Renal cortical epithelial cell (primary cell): ENCODE measurements around the gene TCTN2.

- RRBS: no CpG with 5 or more reads among the region's 6 CpGs
These were observed 826 bp downstream of the GTF2H3 start for GRCh38 chr12:123634375-123634934.

- RRBS: under 1% methylated on average over 34 of the region's 60 CpGs
These were observed at the start of gene TCTN2 for GRCh38 chr12:123670753-123671936. Gene TCTN2, plus strand, starts transcription at chr12:123671113.

DNA sequence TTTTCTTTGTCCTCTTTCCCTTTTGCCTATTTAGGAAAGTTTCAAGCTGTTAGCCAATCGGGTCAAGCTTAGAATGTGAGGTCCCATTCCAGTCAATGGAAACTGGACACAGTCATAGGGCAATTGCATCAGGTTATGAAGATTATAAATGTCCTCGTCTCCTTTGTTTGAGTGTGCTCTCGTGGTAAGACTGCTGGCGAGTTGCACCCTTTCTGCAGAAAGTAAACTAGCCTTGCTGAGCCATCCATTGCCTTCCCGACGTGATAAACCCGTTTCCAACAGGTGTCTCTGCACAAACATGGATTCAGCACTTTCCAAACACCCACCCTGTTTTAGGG, 30.9 kb downstream of the CCDC92 start:
- RRBS: no CpG with 5 or more reads among the region's 7 CpGs

- RRBS: 1% methylated on average over 4 of the region's 4 CpGs
These were observed 272 bp downstream of the ZNF664 start for GRCh38 chr12:123973450-123973523.

DNA sequence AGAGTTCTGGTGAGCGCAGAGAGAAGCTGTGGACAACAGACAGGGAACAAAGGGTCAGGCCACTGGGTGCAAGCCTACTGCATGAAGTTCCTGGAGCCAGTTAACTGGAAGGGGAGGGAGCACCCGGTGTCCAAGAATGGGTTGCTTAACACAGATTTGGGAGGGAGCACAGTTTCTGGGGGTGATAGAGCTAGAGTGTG, 30.9 kb downstream of the ZNF664 start:
- RRBS: no CpG with 5 or more reads among the region's 2 CpGs

DNA sequence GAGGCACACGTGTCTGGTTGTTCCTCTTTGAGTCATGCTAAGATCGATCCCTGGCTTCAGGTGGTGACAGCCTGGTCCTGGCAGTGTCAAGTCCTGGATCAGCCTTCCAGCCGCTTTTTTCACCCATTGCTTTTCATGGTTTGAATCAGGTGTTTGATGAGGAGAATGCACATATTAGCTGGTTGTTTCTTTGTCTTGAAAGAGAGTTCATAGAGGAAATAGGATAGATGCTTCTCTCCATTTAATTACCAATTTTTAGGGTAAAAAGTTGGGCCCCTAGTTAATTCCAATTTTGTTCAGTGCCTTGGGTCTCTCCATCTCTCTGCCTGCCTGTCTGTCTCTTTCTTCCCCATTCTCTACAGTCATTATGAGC, 35.3 kb downstream of the ZNF664 start:
- RRBS: no CpG with 5 or more reads among the region's 3 CpGs

DNA sequence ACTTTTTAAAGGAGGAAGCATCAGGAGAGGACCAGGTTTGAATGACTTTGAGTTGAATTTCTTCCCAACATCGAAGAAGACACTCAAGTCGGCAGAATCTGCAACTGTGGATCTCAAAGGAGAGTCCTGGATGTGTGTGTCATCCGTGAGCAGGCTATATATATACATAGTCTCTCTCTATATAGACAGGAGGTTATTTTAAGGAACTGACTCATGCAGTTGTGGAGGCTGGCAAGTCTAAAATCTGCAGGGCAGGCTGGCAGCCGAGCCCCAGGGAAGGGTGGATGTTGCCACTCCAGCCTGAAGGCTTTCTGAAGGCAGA, 53.7 kb downstream of the ZNF664 start:
- RRBS: no CpG with 5 or more reads among the region's 4 CpGs

DNA sequence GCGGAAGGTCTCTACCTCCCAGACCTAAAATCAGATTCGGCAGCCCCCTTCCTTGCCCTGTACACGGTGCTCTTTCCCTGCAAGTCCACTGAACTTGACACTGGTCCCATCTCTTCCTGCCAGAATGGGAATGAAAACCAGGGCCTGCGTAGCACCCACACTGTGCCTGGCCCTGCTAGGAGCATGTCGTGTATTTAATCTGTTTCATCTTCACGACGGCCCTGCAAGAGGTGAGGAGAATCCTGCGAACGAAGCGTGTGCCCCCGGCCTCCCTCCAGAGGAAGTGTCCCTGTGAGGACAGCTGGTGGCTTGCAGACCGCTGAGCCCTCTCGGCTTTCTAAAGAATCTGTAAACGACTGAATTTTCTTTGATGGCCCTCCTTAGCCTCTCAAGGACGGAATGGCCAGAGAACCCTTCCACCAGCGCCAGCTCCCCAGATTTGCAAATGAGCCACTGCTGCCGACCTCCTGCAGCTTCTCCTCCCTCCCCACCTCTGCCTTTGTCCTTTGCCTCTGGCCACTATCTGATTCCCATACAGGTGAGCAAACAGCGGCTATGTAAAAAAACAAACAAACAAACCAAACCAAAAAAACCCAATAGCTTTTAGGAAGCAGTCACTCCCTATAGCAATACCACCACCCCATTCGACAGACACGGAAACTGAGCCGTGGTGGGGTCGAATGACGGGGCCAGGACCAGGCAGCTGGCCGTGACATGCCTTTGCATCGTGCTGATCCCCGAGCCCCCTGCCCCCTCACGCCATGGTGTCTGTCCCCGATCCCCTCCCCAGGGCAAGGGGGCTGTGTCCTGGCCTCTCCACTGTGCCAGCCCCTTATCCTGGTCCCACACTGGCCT, 23.4 kb downstream of the RFLNA start:
- RRBS: no CpG with 5 or more reads among the region's 28 CpGs

GRCh38 chr12:124326780-124327260, 31.9 kb downstream of the RFLNA start:
- RRBS: 96% methylated on average over 3 of the region's 10 CpGs

DNA sequence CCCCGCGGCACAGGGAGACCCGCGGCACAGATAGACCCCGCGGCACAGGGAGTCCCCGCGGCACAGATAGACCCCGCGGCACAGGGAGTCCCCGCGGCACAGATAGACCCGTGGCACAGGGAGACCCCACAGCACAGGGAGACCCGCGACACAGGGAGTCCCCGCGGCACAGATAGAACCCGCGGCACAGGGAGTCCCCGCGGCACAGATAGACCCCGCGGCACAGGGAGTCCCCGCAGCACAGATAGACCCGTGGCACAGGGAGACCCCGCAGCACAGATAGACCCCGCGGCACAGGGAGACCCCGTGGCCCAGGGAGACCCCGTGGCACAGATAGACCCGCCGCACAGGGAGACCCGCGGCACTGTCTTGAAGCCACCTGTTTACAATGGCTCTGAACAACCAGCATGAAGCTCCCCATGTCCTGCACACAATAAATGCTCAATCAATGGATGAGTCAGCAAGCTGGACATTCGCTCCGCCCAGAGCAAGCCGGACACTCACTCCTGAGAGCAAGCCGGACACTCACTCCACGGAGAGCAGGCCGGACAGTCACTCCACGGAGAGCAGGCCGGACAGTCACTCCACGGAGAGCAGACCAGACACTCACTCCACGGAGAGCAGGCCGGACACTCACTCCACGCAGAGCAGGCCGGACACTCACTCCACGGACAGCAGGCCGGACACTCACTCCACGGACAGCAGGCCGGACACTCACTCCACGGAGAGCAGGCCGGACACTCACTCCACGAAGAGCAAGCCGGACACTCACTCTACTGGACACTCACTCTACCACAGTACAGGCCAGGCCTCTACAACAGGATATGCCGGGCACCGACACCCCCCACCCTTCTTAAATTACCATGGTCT, 121.9 kb downstream of the RFLNA start:
- RRBS: 93% methylated on average over 3 of the region's 57 CpGs

DNA sequence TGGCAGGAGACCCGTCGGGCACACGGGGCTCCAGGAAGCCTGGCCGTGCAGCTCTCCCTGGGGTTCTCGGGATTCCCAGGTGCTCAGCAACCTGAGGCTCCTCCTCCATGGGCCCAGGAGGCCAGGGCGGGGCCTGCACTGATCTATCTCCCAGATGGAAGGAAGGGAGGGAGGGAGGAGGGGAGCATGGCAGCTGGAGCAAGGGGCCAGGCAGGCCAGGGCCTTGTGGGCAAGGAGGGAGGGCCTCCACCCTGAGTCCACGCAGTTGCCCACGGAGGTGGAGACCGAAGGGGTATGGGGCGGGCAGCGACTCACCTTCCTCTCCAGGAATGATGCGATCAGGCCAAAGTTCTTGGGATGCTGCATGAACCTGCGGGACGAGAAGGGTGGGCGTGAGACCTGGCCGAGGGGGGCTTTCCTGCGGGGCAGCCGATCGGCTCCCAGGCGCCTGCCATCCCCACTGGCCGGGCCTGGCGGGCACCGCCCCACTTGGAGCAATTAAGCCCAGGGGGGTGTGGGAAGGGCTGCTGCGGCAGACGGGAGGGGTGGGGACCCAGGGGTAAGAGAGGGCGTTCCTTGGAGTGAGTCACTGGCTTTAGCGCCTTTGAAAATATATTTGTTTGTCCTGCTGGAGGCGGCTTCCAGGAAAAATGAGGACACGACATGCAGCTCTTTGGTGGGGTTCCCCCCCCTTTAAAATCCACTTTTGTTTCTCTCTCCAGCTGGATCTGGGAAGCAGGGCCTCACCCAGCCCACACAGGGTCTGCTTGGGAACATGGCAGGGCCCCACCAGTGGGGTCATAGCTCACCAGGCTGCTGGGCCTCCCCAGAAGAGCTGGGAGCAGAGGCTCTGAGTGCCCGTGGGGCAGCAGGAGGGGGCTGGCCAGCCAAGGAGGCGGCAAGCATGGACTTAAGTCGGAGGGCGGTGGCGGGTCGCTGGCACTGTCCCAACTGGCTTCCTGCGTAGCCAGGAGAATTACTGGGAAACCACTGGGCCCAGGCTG, 127.6 kb downstream of the RFLNA start:
- RRBS: no CpG with 5 or more reads among the region's 36 CpGs

- RRBS: no CpG with 5 or more reads among the region's 24 CpGs
These were observed 124.8 kb downstream of the NCOR2 start for GRCh38 chr12:124442442-124443200.

- RRBS: 2% methylated on average over 2 of the region's 20 CpGs
These were observed 66.9 kb downstream of the NCOR2 start for GRCh38 chr12:124500497-124501008.

- RRBS: no CpG with 5 or more reads among the region's 36 CpGs
These were observed 61.1 kb downstream of the NCOR2 start for GRCh38 chr12:124505994-124506991.

DNA sequence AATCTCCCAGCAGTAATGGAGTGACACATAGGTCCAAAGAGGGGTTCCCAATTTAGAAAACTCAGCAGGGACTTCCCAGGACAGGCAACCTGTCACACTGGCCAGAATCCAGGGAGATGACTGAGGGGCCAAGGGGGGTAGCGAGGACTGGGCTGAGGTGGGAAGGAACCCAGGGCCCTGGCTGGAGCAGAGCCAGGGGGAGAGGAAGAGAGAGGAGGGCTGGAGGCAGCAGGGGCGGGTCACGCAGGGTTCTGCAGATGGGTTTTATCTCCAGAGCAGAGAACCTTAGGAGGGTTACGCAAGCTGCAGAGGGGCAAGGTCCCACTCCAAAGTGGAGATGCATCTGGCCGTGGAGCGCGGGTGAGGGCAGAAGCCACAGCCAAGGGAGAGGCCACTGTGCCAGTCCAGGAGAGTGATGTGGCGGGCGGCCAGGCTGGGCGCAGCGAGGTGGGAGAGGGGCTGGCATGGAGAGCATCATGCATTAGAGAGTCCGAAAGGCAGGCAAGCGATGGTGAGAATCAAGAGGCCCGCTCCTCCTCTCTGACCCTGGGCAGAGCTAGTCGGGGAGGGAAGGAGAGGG, 29.1 kb downstream of the NCOR2 start:
- RRBS: no CpG with 5 or more reads among the region's 15 CpGs

GRCh38 chr12:124543811-124544911, 23.3 kb downstream of the NCOR2 start:
- RRBS: 33% methylated on average over 3 of the region's 33 CpGs

- RRBS: no CpG with 5 or more reads among the region's 5 CpGs
These were observed 16.7 kb downstream of the NCOR2 start for GRCh38 chr12:124550636-124551172.

GRCh38 chr12:124568250-124569206, 1.1 kb upstream of the NCOR2 start:
- RRBS: 32% methylated on average over 6 of the region's 32 CpGs

DNA sequence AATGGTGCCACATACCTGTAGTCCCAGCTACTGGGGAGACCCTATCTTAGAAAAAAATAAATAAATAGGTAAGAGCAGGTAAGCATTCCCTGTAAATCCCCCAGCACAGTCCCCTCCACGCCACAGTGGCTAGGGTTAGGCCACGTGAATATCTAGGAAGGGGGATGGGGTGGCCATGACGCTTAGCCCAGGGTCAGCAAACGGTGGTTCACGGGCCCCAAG, 113.4 kb upstream of the NCOR2 start:
- RRBS: no CpG with 5 or more reads among the region's 5 CpGs

- RRBS: 42% methylated on average over 4 of the region's 14 CpGs
These were observed 120.5 kb upstream of the NCOR2 start for GRCh38 chr12:124687799-124688343.